SK-N-MC (cell line): ENCODE measurements around the gene FEZF1.

DNA sequence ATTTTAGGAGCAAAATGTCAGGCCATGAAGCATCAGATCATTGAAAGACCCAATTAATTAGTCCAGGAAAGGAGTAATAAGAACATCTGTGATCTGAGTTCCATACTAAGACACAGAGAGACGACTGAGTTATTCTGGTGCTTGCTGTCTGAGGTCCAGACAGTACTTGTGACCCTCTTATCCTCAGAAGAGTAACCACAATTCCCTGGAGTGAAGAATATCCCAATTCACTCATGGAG is 421 bp upstream of the CPED1 start:
- RRBS, result no CpG with 5 or more reads among the region's 1 CpG

- RRBS, result no CpG with 5 or more reads among the region's 7 CpGs
Measured at GRCh38 chr7:120990447-120991387, 2.2 kb downstream of the CPED1 start.

DNA sequence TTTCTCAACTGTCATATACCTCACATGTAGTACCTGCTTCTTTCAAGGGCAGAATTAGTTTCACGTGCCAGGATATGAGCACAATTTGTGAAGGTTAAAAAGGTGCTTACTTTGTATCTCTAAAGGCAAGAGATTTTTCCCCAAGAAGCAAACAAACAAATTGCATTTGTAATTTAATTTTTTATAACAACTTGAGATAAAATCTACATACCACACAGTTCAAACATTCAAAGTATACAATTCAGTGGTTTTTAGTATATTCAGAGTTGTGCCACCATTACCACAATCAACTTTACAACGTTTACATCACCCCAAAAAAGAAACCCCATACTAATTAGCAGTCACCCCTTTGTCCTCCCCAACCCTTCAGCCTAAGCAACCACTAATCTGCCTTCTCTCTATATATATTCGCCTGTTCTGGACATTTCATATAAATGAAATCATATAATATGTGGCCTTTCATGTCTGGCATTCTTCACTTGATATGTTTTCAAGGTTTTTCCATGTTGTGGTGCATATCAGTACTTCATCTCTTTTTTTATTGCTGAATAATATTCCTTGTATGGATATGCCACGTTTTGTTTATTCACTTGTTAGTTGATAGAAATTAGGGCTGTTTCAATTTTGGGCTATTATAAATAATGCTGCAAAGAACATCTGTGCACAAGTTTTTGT is 70.5 kb downstream of the AASS start:
- RRBS, result no CpG with 5 or more reads among the region's 4 CpGs

GRCh38 chr7:122304241-122305229 is at the start of gene FEZF1:
TSS of gene FEZF1 (minus strand) at chr7:122304750.
- RRBS, result no CpG with 5 or more reads among the region's 44 CpGs

DNA sequence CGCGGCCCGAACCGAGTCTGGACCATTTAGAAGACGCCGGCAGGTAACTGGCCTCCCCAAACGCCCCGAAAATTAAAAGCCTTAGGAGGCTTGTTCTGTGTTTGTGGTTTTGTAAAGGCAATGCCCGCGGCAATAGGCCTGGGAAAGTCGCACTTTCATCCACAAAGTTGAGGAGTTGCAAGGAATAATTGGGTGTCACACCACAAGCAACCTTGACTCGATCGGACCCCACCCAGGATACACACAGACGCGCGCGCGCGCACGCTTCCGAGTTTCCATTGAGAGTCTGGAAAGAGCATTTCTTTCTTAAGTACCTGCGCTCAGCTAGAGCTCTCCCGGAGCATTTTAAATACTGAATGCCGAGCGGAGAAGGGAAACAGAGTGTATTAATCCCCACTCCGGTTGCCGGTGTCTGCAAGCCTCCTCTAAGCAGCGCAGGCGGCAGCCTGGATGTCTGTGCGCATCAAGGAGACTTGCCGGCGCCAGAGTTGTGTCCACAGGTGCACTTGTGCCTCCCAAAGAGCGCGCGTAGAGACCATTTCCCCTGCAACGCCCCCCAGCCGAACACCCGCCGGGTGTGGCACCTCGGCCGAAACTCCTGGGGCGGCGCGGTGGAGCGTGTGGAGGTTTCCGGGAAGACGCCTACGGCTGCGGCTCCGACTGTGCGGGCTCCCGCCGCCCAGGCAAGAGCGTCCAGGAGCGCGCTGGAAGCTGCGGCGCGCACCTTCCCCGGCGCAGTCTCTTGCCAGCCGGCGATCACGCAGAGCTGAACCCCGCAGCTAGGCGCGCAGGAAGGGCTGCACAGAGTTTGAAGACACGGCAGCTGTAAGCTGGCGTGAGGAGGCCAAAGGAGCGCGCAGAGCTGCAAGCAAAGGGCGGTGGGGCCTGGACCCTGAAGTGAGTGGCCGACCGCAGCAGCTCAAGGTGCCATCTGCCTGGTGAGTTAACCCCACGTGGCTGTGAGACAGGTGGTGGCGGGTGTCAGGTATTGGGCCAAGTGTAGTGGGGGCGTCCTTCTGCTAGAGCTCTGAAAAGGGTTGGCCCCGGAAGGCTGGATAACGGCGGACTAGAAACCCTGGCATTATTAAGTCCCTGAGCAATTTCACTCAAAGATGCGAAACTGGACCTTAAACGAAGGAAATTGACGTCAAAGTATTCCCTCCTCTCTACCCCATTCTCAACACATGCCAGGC is 1.2 kb upstream of the FEZF1 start:
- RRBS, result under 1% methylated on average over 35 of the region's 83 CpGs

DNA sequence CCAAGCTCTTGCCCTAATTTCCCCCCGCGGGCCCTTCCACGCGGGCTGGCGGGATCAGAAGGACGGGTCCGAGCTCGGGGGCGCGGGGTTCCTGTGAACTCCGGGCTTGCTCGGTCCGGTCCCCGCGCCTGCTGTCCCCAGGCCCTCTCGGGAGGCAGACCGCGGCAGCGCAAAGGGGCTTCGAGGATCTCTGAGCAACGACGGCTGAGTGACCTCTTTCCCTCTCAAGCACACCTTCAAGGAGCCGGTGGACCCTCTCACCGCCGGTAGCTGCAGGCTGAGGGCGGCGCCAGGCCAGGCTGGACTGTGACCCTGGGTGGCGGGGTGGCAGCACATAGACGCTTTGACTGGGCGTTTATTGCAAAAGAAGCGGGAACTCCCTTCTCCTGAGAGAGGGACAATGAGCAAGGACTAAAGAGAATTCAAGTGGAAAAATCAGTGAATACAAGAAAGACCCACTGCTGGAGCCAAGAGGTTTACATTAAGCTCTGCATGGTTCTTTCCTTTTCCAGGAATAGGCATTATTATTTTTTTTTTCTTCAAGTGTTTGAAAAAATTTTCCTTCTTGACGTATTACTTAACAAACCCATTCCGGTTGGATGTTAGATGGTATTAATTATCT is 12.6 kb upstream of the FEZF1 start:
- RRBS, result no CpG with 5 or more reads among the region's 33 CpGs

GRCh38 chr7:122834028-122834482 is 52.2 kb downstream of the CADPS2 start:
- RRBS, result 100% methylated on average over 2 of the region's 8 CpGs

GRCh38 chr7:122885873-122886356 is 345 bp downstream of the CADPS2 start:
- RRBS, result under 1% methylated on average over 14 of the region's 51 CpGs

GRCh38 chr7:124032303-124032747 is 542 bp downstream of the TMEM229A start:
- RRBS, result no CpG with 5 or more reads among the region's 45 CpGs

DNA sequence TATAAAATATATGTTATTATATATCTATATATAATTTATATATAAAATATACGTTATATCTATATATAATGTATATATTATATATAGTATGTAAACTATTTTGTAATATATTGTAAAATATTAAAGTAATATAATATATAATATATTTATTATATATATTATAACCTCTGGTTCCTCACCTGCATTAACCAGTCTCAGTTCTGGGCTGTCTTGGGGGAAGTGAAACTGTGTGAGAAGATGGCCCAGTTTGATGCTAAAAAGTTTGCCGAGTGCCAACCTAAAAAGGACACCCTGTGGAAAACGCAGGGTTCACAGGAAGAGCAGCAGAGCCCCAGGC is 104.4 kb upstream of the POT1 start:
- RRBS, result no CpG with 5 or more reads among the region's 3 CpGs

DNA sequence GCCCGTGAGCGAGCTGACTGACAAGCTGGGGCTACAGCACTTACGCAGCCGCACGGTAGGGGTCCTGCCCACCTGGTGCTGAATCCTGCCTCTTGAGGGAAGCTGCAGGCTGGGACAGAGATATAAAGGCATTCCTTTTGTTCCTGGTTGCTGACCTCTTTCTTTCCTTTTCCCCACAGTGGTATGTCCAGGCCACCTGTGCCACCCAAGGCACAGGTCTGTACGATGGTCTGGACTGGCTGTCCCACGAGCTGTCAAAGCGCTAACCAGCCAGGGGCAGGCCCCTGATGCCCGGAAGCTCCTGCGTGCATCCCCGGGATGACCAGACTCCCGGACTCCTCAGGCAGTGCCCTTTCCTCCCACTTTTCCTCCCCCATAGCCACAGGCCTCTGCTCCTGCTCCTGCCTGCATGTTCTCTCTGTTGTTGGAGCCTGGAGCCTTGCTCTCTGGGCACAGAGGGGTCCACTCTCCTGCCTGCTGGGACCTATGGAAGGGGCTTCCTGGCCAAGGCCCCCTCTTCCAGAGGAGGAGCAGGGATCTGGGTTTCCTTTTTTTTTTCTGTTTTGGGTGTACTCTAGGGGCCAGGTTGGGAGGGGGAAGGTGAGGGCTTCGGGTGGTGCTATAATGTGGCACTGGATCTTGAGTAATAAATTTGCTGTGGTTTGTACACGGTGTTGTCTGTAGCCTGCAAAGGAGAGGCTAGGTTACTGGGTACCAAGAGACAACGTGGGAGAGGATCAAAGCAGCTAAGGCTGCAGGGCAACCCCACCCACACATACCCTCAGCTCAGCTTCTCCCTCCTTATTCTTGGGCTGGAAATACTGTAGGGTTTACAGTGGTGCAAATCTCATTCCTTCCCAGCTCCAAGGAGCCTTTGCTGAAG is 2.3 kb upstream of the FSCN3 start:
- RRBS, result no CpG with 5 or more reads among the region's 15 CpGs

GRCh38 chr7:127702369-127702655 is 50.3 kb downstream of the SND1 start:
- RRBS, result no CpG with 5 or more reads among the region's 5 CpGs

DNA sequence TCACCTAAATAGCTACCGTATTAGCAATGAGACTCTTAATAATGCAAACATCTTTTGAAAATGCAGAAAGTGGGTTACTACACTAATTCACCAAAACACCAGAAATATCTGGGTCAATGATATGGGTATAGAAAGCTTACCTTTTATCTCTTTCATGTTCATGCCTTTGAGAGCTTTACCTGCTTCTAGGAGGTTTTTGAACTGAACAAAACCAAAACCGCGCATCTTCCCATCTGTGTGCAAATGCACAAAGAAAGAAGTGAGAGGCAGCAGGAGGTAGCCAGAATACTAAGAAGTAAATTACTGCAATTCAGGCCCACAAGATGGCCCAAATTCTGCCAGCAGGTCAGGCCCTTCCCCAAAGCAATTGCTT is 5.6 kb downstream of the RBM28 start:
- RRBS, result no CpG with 5 or more reads among the region's 3 CpGs

DNA sequence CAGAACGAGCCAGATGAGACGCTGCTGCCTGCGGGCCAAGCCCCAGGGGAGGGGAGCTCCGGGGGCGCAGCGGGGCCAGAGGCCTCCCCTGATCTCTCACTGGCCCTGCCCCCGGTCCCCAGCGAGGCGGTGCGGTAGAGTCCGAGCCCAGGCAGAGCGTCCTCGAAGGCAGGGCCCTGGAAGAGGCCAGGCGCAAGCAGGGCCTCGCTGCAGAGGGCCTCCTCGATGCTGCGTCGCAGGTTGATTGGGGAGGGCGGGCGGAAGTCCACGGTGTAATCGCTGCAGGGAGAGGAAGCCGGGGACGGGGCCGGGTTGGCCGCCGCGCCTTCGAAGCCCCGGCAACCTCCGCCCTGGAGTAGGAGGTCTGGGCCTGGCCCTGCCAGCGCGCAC is 7.4 kb upstream of the RBM28 start:
- RRBS, result 89% methylated on average over 4 of the region's 33 CpGs

DNA sequence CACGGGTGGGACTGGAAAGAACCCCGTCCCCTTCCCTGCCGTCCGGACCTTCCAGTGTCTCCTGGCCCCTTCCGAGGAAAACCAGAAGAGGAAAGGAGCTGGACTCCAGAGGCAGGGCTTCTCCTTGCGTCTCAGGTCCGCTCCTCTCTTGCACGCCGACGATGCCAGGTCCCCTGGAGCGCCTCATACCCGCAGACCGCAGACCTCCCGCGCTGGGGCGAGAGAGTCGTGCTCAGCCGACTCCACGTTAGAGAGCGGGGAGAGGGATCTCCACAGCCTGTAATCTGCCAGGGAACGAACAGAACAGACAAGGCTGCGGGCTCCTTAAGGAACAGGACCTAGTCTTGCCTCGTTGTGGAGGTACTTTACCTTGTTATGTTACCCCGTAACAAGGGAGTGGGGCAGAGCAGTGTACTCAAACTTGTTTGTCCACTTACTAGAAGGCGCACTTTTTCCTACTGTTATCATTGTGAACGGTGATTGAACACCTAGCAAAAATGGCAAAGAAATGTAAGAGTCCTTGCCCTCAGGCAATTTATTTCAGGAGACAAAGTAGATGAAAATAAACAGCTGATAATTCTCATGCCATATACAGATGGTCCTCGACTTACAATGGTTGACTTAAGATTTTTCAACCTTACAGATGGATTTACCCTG is 524 bp upstream of the IMPDH1 start:
- RRBS, result no CpG with 5 or more reads among the region's 27 CpGs

DNA sequence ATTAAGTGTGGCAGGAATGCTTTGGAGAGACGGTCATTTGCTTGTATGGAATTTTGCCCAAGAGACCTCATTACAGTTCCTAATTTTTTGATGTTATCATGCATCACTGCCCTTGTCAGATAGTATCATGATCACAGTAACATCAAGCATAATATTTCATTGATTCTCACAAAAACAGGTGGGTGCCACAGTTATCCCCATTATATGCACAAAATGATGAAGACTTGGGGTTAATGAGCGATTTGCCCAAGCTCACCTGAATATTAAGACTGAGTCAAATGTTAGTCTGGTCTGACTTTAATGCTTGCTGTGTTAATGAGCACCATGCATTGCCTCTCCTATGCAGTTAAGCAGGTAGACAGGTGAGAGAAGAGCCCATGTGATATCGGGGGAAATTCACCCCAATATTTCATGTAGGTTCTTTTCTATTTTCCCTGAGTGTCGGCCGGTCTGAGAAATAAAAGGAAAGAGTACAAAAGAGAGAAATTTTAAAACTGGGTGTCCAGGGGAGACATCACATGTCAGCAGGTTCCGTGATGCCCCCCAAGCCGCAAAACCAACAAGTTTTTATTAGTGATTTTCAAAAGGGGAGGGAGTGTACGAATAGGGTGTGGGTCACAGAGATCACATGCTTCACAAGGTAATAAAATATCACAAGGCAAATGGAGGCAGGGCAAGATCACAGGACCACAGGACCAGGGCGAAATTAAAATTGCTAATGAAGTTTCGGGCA is 42.2 kb upstream of the GARIN1A start:
- RRBS, result no CpG with 5 or more reads among the region's 10 CpGs

DNA sequence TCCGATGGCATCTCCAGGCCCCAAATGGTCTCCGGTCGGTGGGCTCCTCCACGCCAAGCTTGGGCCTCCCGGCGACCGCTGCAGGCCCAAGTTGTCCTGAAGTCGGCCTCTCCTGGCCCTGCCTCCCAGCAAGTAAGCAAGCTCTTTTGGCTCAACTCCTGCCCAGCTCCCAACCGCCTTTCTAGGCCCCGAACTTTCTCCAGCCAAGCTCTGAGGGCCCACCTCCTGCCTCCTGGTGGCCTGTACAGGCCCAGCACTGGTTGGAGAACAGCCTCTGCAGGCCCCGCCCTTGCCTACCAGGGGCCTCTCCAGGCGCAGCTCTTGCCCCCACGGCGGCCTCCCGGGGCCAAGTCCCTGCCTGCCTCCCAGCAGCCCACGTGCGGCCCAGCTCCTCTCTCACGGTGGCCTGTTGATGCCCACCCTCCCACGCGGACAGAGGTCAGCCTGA is 18.9 kb upstream of the GARIN1A start:
- RRBS, result no CpG with 5 or more reads among the region's 20 CpGs

DNA sequence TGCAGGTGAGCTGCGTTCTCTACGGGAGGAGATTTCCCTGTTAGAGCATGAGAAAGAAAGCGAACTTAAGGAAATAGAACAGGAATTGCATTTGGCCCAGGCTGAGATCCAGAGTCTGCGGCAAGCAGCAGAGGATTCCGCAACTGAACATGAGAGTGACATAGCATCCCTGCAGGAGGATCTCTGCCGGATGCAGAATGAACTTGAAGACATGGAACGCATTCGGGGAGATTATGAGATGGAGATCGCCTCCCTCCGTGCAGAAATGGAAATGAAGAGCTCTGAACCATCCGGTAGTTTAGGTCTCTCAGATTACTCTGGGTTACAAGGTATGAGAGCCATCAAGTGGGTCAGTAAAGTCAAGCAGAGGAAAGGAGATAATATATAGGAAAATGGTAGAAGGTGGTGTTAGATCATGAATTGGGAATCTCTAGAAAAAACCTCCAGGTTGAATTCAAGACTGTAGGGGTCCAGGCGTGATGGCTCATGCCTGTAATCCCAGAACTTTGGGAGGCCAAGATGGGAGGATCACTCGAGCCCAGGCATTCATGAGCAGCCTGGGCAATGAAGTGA is 9.5 kb downstream of the CCDC136 start:
- RRBS, result 76% methylated on average over 3 of the region's 13 CpGs

- RRBS, result no CpG with 5 or more reads among the region's 15 CpGs
Measured at GRCh38 chr7:128827055-128827903, 2.9 kb upstream of the FLNC start.

DNA sequence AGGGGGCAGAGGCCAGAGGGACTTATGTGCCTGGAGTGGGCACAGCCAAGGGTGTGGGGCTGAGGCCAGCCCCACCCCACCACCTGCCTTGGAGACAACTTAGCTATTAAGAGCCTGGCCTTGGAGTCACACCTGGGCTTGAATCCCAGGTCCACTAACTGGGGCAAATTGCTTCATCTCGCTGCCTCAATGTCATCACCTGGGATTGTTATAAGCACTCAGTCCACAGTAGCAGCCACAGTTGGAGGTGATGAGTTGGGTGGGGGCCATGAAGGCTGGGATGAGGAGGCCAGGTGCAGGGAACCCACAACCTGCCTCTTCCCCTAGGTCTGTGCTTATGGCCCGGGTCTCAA is 14.1 kb downstream of the FLNC start:
- RRBS, result no CpG with 5 or more reads among the region's 2 CpGs